ENCODE data around the gene FOXL1.

- PRO-cap, result no peak
Observed at GRCh38 chr16:86577981-86579019, at the start of gene FOXL1. Gene FOXL1, plus strand, starts transcription at chr16:86578549.

GRCh38 chr16:86844580-86845147 is 266.3 kb downstream of the FOXL1 start:
- PRO-cap, result no peak

DNA sequence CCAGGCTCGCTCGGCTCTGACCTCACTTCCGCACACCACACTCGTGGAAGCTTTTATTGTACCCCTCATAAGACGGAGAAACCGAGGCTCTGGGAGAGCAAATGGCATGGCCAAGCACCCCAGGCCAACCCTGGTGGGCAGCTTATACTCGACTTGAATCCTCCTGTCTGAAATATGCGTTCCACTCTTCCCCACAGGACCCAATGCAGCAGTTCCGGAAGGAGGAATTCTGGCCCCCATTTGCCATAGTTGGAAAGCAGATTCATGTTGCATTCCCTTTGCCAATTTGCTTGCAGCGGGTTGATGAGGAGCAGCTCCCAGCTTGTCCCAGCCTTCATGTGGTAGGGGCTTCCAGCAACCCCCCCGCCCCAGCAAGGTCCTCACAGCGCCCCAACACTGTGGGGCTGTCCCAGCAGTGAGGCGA is 356.3 kb downstream of the C16orf95 start:
- PRO-cap, result no peak

GRCh38 chr16:87033992-87034390 is 283.2 kb downstream of the C16orf95 start:
- PRO-cap, result no peak

DNA sequence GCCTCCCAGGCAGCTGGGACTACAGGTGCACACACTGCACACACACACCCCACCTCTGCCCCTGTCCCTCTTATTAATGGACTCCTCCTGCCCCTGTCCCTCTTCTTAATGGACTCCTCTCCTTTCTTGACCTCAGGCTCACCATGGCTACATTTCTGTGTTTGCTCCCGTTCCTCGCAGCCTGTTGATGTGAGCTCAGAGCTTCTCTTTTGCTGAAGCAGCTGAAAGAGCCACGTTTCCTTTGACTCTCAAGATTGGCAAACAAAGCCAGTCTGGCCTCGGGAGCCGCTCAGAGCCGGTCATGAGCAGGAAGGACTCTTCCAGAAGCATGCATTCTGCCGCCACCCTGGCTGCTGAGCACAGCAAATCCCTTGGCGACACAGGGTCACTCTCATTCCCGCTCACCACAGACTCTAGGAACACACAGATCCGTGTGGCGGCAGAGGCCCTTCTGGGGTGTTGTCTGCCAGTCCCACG is 157.1 kb downstream of the C16orf95 start:
- PRO-cap, result no peak

DNA sequence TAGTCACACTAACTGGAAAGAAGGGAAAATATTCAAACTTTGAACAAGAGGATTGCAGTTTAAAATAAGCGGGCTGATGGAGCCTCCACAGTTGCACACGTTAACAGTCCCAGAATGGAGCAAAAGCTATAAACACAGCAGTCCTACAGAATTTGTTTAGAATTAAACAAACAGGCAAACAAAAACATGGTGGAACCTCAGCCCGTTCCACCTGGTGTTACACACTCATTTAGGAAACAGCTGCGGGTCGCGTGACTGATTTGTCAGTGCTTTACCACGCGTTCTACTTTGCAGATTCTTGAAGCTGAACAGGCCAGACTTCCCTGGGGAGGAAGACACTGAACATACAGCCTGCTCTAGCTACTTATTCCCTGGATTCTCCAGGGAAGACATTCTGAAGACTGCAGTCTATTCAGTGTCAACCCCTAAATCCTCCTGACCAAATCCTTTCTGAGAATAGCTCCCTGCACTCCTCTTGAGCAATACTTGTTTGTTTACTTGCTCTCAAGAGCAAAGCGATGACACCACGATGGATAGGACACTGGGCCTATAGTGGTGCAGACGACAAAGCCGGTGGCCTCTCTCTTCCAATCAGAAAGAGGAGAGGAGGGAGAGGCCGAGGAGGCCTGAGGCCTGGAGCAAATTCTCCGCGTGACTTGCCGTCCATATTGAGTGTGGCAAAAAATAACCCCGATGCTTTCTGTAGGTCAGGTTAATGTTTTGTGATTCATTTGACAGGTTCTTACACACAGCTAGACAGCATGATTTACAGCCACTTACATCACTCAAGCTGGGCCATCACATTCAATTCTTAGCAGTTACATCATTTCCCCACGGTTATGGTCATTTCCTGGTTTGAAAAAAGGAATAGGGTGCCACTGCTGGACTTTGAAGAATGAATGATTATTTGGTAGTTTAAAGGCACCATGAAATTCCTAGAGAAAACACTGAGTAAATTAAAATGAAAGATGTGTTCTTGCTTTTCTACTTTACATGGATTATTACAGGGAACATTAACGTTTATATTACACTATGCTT is 3.9 kb upstream of the MAP1LC3B start:
- PRO-cap, result bidirectional peak, plus-strand start at position 316 of the sequence, minus-strand start at position 219 of the sequence; bidirectional peak, plus-strand start at position 731 of the sequence, minus-strand start at position 452 of the sequence

GRCh38 chr16:87404610-87405230 is 12.6 kb downstream of the MAP1LC3B start:
- PRO-cap, result no peak

DNA sequence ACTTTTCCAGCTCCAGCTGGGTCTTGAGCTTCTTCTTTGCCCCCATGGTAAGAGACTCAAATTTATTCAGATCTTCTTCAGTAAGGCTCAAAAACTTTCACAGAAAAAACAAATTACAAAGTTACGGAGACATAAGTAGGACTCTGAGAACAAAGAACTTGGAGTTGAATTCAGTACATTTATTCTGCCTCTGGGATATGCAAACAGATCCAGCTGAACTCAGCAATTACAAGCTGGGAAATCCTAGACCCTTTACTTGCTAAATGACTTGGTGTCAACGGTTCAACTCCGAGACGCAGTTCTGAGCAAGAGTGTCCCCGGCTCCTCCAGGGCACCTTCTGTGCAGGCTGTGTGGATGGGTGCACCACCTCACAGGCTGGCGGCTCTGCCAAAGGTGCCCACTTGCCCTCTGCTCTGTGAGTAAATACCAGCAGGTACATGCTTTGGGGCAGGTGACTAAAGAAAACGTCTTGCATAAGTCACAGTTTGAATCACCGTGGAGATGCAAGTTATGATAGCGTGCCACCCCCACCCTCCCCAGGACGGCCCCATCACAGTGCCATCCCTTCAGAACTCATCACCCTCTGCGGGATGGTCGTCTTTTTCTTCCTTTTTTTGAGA is 23.2 kb downstream of the MAP1LC3B start:
- PRO-cap, result no peak

DNA sequence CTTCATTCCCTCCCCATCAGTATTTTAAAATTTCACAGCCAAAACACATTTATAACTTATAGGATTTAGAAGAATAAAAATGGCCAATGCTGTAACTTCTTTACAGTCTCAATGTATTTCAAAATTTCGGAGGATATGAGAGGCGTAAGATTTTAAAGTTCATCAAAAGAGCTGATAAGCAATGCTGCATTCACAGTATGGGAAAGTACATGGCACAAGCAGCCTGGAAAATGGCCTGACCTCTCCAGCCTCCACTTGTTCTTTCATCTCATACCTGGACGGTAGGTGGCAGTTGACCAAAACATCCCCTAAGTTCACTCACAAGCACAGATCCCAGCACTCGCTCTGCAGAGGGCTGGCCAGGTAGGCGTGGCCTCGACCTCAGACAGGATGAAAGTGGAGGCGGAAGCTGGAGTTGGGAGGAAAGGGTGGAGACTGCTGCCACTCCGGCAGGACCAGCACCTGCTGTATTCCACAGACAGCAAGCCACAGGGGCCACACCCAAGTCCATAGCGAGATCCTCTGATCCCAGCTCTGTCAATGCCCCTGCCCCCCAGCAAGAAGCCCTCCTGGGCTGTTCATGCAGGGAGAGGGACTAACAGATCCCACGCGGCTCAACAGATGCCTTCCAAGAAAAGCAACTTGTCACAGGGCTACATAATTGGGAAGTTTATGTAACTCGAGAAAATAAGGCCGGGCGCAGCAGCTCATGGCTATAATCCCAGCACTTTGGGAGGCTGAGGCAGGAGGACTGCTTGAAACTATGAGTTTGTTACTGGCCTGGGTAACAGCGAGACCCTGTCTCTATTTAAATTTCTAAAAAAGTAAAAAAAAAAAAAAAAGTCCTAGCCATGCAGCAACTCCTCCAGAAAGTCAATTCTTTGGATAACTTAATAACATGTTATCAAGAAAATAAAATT is 31.3 kb downstream of the ZCCHC14 start:
- PRO-cap, result no peak

GRCh38 chr16:87490090-87491024 is 2.5 kb downstream of the ZCCHC14 start:
- PRO-cap, result no peak

GRCh38 chr16:87508605-87509056 is 15.8 kb upstream of the ZCCHC14 start:
- PRO-cap, result no peak

- PRO-cap, result no peak
Observed at GRCh38 chr16:87629460-87629932, 27.2 kb downstream of the JPH3 start.

DNA sequence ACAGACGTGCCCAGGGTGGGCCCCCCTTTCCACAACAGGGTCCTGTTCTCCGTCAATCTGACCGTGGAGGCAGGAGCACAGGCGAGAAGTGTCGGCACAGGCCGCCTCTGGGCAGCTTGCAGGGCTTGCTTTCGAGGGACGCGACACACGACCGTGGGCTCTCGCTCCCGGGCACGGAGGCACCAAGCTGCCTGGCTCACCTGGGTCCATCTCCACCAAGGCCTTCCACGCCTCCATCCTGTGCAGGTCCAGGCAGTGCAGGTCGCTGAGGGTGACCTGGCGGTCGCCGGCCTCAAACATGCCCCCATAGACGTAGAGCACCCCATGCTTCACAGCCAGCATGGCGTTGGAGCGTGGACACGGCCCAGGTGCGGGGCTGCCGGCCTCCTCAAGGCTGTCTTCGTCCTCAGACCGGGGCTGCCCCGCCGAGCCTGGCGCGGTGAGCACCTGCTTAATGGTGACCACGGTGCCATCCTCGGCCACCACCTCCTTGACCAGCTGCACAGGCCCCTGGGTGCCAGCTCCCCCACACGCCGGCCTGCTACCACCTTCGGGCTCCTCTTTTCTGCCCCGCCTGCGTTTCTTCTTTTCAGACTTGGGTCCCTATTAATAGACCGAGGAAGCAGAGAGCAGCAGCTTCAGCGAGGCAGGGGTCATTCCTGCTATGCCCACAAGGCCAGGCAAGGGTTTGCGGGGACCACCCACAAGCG is 56.6 kb downstream of the KLHDC4 start:
- PRO-cap, result no peak

DNA sequence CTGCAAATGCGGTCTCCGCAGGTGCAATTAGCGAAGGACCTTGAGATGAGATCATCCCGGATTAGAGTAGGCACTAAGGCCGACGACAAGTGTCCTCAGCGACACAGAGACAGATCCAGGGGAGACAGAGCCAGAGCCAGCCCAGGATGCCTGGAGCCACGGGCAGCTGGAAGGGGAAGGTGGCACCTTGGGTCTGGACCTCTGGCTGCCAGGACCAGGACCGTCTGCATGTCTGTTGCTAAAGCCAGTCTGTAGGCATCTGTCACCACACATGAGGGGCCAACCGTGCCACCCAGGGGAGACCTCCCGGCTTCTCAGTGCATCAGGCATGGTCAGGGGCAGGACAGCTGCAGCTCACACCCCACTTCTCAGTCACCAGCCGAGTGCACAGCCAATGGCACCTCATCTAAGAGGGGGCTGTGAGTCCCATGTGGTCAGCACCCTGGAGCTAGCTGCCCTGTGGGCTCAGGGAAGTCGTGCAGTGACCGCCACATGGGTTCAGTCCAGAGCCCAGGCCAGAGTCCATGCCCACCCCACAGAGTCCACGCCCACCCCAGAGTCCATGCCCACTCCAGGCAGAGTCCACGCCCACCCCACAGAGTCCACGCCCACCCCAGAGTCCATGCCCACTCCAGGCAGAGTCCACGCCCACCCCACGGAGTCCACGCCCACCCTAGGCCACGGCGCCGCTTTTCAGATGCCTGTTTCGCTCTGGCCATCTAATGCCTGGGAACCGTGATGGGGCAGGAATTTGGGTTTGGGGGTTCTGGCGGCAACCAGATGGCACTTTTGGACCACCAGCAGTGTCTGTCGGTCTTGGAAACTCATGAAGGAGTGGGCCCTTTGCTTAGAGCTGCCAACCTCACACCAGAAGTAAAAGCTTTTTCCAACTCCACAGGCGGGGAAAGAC is 24.2 kb downstream of the SLC7A5 start:
- PRO-cap, result no peak

DNA sequence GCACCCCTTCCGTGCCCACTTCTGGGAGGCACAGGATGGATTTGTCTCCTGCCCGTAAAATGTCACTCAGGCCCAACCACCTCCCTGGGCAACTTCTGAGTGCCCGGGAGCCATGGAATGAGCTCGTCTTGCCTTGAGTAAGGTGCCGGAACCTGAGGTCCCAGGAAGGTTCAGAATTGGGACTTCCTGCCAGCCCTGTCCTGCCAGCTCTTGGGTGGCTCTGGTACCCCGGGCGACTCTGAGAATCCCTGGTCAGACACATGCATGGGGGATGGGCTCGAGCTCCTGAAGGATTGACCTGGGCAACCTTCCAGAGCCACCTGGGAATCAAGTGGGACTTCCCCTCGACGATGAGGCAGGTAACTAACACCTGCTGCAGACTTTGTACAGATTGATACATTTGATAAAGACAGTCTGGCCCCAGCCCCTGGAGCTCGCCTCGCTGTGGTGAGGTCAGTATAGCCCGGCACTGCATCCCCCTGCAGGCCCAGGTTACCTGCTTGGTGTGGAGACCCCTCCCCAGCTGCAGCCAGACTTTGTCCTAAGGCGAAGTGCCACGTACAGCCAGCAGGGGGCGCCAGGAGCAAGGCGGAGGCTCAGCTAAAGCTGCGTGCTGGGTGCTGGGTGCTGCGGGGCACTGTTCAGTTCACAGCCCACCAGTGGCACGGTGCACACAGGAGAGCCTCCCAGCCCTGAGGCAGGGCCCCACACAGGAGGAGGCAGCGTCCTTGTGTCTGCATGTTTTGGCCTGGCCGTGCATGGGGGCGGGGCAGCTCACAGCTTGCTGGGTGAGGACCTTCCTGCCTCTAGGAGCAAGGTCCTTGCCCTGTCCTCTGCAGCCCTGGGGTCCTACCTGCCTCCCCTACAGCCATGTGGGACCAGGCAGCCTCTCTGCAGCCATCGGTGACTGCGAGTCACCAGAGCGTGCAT is 19.5 kb downstream of the SLC7A5 start:
- PRO-cap, result unidirectional peak, plus-strand start at position 644 of the sequence; unidirectional peak, plus-strand start at position 689 of the sequence

GRCh38 chr16:87872529-87872876 is 3.2 kb upstream of the SLC7A5 start:
- PRO-cap, result bidirectional peak, plus-strand start at chr16:87873029, minus-strand start at chr16:87872758

- PRO-cap, result no peak
Observed at GRCh38 chr16:87921386-87921943, 14.9 kb downstream of the CA5A start.

DNA sequence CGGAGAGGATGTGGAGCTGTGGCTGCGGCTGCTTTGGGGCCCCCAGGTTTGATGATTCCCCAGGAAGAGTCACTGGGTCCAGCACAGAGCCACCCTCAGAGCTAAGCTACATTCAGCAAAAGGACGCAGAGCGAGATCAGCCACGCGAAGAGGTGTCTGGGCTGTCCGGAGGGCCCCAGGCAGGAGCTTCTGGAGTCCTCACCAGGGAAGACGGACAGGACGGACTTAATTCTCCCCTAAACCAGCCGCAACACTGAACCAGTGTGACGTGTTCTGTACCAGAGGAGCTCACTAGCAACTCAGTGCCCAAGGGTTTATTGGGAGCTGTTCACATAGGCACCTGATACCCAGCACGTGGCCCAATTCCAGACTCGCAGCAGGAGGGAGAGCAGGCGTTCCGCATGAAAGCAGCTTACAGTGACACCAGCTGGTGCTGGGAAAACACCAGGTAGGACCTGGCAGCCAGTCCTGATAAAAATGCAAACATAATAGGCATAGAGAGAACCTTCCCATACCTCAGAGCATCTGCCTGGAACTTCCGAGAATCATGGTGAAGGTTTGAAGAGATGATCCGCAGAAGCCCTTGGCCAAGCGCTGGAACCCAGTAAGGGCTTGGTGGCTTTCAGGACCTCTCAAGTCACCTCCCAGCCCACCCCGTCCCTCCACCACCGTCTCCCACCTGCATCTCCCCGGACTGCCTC is 11.0 kb downstream of the CA5A start:
- PRO-cap, result no peak

DNA sequence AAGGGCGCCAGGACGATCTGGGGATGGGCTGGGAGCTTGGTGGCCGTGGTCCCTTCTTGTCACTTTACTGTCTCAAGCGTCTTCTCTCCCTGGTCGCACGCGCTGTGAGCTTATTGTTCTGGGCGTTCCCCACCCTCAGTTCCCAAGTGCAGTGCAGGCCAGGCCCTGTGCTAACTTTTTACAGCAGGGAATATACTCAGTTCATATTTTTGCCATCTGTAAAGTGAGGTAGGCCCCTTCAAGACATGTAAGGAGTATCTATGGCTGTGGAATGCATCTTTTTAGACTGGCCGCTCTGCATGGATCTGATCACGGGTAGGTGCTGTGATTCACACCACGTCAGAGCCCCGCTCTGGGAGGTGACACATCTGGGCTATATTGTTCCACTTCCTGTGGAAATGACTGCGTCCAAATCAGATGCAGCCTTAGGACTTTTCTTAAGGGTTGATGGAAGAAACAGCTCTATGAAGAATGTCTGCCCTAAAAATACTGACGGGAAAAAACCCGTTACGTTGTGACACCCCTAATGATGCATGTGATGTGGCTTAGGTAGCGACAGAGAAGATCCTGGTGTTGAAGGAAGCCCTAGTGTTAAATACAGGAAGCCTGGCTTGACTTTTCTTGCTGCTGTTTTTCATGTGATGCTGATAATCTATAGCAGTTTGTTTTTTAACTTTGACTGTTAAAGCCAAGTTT is 12.1 kb downstream of the BANP start:
- PRO-cap, result no peak

DNA sequence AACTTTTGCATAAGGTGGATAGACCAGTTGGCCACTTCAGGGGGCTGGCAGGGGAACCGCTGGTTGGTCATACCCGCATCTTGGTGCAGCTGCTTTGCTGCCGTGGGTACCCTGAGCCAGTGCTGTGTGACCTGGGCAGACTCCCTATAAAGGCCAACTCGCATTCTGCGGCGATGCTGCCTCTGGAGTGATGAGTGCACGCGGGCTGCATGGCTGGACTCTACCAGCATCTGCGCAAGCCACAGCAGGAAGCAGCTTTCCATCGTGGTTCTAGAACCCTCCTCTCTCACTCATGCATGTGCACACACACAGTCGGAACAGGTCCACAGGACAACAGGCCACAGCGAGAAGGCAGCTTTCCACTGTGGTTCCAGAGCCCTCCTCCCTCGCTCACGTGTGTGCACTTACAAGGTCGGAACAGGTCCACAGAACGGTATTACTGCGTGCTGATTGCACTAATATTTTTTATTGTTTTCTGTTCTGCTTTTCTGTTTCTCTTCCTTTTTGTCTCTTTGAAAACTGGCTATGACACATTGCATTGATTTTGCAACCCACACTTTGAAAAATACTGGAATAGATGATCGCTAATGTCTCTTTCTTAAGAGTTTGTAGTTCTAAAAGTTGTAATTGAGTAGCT is 92.9 kb downstream of the BANP start:
- PRO-cap, result no peak